ENCODE measurements around a stretch of chr3.

- PRO-cap = no peak
These were observed 116.5 kb downstream of the TIGIT start for GRCh38 chr3:114410332-114410783.

DNA sequence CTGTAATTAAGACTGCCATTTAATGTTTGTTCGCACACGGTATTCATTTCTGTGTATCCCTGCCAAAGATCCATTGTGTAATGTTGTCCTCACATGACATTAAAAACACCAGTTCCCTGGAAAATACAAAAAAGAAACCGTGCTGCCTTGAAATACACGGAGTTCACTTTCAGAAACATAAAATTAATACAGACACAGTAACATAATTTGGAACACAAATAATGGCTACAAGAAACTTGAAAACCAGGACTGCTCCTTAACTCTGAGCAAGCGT lies 125.2 kb downstream of the TIGIT start:
- PRO-cap = no peak

DNA sequence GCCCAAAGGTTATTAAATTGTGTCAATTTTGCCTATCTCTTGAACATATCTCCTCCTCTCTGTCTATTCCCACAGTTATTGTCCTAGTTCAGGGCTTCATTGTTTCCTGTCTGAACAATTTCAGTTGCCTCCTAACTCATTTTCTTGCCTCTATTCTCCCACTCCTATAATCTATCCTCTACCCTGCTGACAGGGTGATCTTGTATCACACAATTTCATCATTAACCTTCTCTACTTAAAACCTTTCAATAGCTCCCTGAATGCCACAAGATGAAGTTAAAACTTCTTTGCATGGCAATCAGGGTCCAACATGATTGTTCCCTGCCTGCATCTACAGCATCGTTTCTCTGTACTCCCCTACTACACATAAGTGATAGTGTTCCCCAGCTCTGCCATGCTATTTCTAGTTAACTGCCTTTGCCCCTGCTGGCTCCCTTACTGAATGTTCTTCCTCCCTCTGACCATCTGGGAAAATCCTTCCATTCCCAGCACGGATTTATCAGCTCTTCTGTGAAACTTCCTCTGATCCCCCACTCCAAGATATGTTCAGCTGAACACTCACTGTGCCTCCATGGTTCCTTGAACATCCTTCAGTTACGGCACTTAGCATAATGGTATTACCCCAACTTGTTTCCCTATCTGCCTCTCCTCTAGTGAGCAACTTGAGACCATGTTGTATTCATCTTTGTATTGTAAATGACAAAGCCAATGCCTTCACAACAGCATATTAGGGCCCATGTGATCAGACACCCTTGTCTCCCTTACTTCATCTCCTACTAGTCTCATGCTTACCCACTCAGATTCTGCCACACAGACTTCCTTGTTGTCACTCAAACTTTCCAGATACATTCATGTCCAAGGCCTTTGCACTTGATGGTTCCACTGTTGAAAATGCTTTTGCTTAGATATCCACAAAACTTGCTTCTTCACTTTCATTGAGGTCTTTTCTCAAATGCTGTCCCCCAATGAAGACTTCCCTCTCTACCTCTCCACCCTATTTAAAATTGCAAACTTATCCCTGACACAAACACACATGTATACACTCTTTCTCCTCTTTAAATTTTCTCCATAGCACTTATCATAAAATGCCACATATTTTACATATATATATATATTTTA lies 323.4 kb downstream of the TIGIT start:
- PRO-cap = no peak

- PRO-cap = bidirectional peak, plus-strand start at chr3:114624989, minus-strand start at chr3:114624985
These were observed 331.0 kb downstream of the TIGIT start for GRCh38 chr3:114624854-114625243.

DNA sequence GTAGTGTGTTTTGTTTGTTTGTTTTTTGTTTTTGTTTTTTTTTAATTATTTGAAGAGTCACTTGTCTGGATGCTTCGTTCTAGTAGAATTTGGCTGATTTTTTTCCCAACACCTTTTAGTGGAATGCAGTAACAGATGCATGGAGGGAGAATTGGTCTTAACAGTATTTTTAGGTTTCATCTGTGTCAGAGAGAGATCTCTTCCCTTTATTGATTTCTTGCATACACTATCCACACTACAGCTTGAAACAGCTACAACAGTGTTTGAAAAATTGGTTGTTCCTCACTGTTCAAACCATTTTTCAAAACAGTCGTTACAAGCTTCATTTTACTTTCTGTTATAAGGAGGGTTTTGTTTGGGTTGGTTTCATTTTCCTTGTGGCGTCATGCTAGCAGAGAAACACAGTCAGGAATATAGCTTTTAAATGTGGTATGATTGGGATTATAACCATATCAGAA lies 400.7 kb downstream of the ZBTB20 start:
- PRO-cap = no peak

- PRO-cap = no peak
These were observed 287.8 kb downstream of the ZBTB20 start for GRCh38 chr3:114859249-114859780.

GRCh38 chr3:115072442-115073131 lies 74.5 kb downstream of the ZBTB20 start:
- PRO-cap = no peak

DNA sequence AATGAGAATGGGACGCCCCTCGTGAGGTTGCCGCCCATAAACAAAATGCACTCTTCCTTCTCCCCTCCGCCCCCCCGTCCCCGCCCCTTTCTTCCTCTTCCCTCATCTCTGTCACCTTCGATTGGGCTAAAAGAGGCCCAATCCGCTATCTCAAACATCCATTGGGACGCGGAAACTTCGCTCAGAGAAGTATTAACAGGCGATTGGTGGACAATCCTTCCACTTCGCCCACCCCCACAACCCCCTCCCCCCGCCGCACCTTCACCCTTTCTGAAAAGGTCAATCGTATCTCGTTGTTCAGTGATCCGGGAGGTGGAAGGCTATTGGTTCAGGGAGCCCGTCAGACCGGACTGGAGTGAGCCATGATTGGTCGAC lies 274 bp upstream of the ZBTB20 start:
- PRO-cap = no peak

GRCh38 chr3:115148606-115148930 lies 1.5 kb upstream of the ZBTB20 start:
- PRO-cap = no peak

GRCh38 chr3:116410577-116411026 lies 34.7 kb downstream of the LSAMP start:
- PRO-cap = no peak

GRCh38 chr3:118765914-118766347 lies 268.7 kb downstream of the IGSF11 start:
- PRO-cap = no peak

DNA sequence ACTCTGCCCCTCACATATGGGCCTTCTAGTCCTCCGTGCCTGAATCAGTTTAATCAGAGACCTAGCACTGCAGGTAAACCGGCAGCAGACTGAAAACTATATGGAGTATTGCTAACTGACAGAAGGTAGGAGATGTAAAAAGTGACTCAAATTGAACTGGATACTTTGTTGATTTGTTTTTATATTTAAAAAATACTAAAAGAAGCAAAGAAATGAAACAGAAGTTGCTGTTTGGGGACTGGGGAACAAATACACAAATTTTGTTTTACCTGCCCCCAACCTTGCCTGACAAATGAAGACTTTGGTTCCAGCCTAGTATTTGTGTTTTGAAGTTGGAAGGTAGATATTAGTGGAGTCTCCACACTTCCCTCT lies 230.0 kb downstream of the IGSF11 start:
- PRO-cap = no peak

DNA sequence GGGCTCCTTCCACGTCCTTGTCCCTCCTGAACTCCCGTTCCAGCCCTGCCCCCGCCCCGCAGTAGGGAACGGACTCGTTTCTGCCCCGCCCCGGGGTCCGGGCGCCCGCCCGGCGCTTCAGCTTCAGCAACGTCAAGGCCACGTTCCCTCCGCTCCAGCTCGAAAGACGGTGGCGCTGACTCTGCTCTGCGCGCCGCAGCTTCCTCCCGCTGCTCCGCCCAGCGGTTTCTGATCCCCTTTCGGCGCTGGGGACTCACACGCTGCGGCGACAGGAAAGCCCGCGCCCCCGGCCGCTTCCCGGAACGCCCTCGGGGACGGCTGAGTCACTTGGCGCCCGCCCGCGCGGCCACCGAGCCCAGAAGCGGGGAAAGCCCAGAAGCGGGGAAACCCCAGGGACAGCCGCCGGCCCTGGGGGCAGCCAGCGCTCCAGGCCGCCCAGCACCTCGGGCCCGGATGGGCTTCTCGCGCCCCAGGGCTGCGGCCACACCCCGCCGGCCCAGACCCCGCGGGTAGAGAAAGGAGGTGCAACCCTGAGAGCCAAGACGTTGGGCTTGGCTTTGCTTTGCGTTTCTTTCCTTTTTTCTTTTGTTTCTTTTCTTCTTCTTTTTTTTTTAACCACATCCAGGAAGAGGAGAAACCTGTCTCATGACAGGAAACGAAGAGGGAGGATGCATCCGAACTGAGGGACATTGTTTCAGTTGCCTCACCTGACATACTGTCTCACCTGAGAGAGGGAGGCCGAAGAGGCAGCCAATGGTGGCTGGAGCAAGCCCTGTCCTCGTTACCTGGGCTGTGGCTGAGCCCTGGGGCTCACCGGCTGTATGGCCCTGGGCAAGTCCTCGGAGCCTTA lies 28.9 kb downstream of the ARHGAP31 start:
- PRO-cap = bidirectional peak, plus-strand start at position 162 of the sequence, minus-strand start at position 33 of the sequence; bidirectional peak, plus-strand start at position 358 of the sequence, minus-strand start at position 296 of the sequence; bidirectional peak, plus-strand start at position 499 of the sequence, minus-strand start at position 455 of the sequence

- PRO-cap = no peak
These were observed 62.4 kb downstream of the TMEM39A start for GRCh38 chr3:119400993-119401433.

DNA sequence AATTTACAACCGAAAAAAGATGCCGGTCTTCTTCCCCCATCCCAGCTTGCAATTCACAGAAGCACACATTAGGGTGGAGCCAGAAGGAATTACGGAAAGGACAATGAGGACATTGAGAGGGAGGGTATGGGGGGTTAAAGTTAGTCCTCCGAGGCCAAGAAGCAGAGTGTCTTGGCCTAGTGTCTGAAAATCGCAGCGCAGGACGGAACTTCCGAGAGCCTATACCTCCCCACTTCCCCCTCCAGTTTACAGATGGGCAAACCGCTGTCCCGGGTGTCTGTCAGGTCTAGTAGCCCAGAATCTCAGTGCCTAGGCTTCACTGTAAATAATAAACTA lies 788 bp downstream of the ADPRH start:
- PRO-cap = bidirectional peak, plus-strand start at position 164 of the sequence, minus-strand start at position 192 of the sequence

DNA sequence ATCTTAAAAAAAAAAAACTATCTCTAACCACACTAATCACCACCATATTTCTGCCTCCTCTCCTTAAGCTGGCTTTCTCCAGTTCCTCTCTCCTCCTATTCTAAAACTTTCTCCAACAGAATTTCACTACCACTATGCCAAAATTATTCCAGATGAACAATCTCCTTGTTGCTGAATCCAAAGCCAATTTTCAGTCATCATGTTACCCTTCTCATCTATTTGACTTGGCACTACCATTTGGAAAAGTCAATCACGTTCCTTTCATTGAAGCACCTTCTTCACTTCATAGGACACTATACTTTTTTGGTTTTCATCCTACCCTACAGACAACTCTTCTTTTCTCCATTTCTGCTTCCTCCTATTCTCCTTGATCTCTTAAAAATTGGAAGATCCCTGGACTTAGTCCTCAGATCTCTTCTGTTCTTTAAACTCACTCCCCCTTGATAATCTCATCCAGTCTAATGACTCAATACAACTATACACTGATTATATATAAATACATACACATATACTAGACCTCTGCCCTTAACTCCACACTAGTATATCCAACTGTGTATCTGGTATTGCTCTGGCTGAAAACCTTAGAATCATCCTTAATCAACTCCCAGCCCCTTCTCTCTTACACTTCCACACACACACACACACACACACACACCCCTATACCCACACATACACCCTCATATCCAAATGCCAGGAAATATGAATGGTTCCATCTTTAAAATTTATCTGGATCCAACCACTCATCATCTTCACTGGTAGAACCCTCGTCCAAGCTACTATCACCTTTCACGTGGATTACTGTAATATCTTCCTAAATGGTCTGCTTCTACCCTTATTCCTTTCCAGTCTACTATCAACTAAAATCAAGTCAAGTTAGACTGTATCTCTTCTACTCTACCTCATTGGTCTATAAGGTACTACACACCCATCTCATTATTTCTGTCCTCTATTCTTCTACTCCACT lies 144.1 kb downstream of the NR1I2 start:
- PRO-cap = no peak

GRCh38 chr3:120435540-120435978 lies 15.2 kb downstream of the FSTL1 start:
- PRO-cap = no peak

- PRO-cap = no peak
These were observed 28.1 kb upstream of the NDUFB4 start for GRCh38 chr3:120567772-120568687.

DNA sequence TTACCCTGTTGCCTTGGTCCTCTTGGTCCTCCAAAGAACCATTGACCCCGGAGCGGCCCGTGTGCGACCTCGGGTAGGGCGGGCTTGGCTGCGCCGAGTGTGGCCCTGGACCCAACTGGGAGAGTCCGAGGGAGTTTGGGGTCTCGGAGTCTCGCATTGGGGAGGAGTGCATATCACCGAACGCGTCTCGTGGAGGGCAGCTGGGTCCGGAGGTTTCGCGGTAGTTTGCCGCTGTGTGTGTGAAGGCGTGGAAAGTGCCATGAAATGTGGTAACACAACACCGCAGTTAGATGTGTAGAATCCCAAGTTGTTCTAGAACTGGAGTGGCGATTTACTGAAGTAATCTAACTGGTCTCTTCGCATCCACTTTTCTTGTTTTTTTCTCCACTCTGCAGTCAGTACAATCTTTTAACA lies 362 bp downstream of the GTF2E1 start:
- PRO-cap = no peak

GRCh38 chr3:121629581-121630316 lies 31.0 kb downstream of the HCLS1 start:
- PRO-cap = no peak